ENCODE measurements around a stretch of chr17.

DNA sequence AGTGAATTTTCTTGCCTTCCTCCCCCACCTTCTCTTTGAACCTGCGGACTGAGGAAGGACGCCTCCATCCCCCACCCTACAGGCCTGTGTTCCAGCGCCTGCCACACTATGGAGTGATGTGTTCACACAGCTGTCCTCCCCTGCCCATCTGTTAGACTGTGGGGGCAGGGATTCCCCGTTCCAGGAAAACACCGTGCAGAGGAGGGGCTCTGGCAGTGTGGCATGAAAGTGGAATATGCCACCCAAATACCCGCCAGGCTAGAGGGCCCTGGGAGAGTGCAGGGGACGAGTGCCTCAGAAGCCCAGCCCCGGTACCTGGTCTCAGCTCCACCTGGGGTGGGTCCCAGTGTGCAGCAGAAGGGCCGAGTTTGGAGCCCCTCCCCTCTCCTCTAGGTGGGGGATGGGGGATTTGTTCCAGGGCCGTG lies 898 bp downstream of the NAGLU start:
- PRO-cap: no peak

DNA sequence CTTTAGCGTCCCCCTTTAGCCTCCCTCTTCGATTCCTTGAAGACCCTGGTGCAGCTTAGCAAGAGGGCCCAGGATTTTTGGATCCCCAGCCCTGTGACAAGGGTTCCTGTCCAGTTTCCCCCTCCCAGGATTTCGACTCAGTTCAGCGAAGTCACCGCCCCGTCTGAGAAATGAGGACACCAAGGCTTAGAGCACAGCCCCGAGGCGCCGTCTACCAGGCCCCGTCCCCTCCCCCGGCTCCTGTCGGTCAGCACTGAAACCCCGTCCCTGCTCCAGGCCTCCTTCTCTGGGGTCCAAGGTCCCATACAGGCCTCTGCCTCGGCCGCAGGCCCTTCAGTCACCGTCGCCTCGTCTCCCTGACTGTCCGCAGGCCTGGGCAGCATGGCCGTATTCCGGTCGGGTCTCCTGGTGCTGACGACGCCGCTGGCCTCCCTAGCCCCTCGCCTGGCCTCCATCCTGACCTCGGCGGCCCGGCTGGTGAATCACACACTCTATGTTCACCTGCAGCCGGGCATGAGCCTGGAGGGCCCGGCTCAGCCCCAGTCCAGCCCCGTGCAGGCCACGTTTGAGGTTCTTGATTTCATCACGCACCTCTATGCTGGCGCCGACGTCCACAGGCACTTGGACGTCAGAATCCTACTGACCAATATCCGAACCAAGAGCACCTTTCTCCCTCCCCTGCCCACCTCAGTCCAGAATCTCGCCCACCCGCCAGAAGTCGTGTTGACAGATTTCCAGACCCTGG lies 466 bp downstream of the COASY start:
- PRO-cap: no peak

DNA sequence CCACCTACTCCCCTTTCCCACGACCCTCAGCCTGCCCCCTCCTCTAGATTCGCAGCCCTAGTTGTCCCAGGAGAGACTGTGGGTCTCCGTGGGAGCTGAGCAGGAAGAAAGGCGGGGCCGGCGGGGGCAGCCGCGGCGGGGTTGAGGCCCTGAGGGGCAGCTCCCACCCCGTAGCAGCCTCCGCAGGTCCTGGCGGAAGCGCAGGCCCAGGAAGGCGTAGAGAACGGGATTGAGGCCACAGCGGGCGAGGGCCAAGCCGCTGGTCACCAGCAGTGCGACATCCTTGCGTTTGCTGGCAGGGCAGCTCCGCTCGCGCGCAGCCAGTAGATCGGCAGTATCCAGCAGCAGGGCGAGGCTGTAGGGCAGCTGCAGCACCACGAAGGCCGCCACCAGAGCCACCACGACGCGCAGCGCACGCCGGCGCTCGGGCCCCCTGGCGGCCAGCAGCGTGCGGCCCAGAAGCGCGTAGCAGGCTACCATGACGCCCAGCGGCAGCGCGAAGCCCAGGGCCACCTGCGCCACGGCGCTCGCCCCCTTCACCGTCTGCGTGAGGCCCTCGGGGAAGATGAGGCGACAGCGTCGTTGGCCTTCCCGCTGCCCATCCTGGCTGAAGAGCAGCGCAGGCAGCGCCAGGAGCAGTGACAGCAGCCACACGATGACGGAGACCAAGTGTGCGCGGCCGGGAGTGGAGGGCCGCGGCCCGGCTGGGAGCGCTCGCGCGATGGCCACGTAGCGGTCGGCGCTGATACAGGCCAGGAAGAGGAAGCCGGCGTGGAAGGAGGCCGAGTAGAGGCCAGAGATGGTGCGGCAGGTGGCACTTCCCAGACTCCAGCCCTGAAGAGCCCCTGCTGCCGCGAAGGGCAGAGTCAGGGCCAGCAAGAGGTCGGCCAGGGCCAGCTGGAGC lies 1.9 kb downstream of the CCR10 start:
- PRO-cap: no peak

- PRO-cap: no peak
Measured at GRCh38 chr17:42795449-42796348, 2.8 kb downstream of the COA3 start.

- PRO-cap: no peak
Measured at GRCh38 chr17:42805257-42805529, 6.5 kb downstream of the CNTD1 start.

DNA sequence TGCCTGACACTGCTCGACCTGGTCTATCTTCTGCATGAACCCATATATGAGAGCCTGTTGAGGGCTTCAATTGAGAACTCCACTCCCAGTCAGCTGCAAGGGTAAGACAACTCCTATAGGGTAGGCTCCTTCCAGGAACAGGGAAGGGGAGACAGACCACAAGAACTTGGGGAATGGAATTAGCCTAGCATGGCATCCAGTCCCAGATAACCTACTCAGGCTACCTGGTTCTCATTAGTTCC lies 8.0 kb downstream of the CNTD1 start:
- PRO-cap: no peak

DNA sequence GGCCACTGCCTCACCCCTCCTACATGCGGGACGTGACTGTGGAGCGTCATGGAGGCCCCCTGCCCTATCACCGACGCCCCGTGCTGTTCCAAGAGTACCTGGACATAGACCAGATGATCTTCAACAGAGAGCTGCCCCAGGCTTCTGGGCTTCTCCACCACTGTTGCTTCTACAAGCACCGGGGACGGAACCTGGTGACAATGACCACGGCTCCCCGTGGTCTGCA lies 688 bp downstream of the AOC3 start:
- PRO-cap: no peak

DNA sequence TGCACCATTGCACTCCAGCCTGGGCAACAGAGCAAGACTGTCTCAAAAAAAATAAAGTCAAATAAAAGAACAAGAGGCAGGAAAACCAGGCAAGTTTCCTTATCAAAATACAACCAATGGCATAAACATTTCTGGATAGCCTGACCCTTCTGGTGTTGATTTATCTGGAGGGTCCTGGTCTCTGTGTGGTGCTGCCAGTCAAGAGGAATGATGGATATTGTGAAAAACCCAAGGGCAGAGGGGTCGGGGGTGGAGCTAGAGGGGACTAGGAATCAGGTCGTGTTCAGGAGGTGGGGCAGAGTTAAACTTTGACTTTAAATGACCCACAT lies 14.5 kb downstream of the AOC3 start:
- PRO-cap: no peak

- PRO-cap: no peak
Measured at GRCh38 chr17:42886866-42887211, 13.8 kb upstream of the G6PC1 start.

- PRO-cap: no peak
Measured at GRCh38 chr17:42895113-42895552, 5.5 kb upstream of the G6PC1 start.

DNA sequence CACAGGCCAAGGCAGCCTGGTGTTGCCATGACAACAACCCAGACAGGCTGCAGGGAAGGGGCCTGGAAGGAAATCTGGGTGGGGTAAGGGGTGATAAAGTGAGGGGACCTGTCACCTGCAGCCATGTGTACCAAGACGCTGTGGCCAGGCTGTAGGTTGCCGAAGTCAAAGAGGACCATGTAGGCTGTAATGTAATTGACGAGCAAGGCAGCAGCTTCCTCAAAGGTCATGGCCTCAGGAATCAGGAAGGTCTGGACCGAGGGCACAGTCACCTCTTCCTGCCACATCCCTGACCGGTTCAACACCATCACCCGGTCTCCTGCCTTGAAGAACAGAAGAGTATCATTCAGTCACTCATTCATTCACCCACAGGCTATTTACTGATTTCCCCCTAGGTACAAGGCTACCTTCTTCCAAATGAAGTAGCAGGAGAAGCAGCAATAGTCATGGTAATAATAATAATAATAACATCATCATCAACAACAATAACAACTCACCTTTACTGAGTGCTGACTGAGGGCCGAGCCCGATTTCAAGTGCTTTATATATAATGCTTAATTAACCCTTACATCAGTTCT lies 3.6 kb downstream of the VAT1 start:
- PRO-cap: no peak

- PRO-cap: no peak
Measured at GRCh38 chr17:43166035-43167147, 4.6 kb upstream of the NBR1 start.

DNA sequence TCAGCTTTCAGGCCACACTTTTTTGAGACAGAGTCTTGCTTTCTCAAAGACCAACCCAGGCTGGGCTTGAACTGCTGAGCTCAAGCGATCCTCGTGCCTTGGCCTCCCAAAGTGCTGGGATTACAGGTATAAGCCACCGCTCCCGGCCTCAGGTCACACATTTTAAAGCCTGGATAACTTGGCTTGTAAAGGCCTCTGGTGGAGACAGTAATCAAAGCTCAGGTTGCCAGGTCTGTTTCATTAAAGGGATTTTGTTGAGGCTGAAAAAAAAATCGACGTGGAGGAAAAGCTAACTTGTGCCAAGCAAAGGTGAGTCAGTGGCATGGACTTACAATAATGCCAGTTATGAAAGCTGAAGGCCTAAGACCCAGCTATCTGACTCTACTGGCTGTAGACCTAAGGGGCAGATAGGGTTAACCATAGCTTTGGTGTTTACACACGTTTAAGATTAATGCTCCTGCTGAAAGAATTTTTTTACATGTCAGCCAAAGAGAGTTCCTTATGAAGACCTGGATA lies 839 bp downstream of the NBR1 start:
- PRO-cap: no peak

DNA sequence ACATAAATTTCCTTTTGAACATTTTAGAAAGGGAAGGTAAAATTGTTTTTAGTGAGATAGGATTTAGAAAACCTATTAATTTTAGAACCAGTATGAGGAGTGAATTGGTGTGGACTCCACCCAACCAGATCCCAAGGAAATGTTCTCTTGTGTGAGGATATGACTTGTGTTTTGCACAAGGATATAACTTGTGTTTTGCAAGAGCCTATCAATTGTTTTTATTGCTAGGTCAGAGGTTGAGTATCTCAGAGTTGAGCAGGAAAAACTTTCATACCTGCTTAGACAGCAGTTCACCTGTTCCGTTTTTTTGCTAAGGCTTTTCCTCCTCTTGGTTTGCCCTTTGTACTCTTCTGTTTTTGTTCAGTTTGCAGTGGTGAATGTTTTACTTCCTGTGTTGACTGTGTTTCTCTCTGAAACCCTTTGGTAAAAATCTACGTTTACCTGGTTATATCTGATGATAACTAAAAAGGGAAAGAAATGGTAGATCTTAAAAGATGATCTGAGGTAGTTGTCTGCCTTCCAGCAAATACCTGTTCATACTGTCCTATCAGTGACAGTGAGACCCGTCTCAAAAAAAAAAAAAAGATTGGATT lies 5.2 kb downstream of the NBR1 start:
- PRO-cap: no peak

- PRO-cap: no peak
Measured at GRCh38 chr17:43239417-43239795, 11.0 kb upstream of the CCDC200 start.

DNA sequence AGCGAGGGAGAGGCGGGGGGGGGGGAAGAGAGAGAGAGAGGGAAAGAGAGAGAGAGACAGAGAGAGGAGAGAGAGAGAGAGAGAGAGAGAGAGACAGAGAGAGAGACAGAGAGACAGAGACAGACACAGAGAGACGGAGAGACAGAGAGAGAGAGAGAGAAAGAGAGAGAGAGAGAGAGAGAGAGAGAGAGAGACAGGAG lies 16.6 kb upstream of the CCDC200 start:
- PRO-cap: no peak

DNA sequence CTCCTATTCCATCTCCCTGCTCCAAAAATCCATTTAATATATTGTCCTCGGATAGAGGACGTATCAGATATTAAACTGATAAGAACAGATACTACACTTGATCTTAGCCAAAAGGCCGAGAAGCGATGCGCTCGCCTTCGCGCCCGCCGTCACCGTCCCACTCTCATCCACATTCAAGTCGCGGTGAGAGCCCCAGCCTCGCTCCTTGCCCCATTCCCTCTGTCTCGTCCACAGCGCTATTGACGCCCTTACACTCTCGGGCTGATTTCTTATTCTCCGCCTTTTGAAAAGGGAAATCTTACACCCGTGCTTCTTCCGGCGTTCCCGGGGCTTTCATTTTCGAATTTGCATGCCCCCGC lies 43.0 kb upstream of the CCDC200 start:
- PRO-cap: no peak

DNA sequence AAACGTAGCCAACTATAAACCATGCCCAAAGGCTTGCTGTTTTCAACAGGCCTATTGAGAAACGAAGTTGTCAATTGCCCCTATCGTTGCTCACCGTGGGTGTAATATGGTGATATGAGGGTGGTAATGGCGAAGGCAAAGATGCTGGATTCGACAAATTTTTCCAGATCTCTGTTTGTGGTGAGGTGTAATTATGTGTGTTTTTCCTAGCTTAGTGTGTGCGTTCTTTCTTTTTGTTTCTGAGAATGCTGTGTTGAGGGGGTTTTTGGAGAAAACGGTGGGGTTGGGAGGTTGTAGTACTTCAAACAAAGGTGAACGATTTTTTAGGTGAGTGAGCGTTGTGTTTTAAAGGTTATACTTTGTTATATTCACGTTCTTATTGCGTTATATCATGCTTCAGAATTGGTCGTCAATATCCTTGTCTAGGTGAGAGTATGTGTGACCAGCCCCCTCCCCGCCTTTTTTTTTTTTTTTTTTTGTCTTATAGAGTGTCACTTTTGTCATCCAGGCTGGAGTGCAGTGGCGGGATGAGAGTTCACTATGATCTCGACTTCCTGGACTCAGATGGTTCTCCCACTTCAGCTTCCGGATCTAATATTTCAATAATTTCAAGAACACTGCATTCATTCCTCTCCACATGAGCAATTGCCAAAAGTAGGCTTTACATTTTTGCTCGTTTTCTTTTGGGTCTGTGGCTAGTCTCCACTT lies 82.9 kb upstream of the ARL4D start:
- PRO-cap: no peak

GRCh38 chr17:43385069-43385520 lies 13.7 kb upstream of the ARL4D start:
- PRO-cap: no peak

DNA sequence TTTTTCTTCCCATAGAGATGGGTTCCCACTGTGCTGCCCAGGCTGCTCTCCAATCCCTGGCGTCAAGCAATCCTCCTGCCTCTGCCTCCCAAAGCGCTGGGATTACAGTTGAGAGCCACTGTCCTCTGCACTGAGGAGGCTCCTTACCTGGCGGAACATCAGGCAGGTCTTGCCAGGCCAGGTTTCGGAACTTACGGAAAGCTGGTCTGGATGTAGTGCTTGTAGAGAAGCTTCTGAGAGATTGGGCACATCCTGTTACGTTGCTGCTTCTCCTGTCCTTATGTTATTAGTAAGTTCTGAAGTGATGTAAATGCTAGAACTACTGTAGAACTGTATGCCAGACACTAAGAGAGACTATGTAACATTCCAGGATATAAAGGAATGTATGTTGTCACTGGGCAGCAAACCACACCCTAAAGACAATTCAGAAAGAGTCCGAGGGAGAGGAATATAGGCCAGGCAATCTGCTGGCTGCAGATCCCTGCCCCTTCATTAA lies 21.1 kb downstream of the ETV4 start:
- PRO-cap: no peak

All from pulmonary artery (tissue), 1 donor.